Bronchus fibroblast of lung (primary cell): ENCODE results near the genes HNRNPA3, RBM45 and TTN.

DNA sequence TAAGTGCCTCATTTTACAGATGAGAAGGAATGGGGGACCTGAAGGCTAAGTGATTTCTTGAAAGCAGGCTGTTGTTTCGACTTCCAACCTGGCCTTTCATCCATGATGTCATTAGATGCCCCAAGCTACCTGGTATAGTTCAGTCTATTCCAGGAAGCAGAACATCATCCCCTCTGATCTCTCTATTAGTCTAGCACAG lies 386.3 kb upstream of the HNRNPA3 start:
- RAMPAGE, long total RNA: no peak

GRCh38 chr2:177187533-177188154 lies 24.9 kb upstream of the HNRNPA3 start:
- RAMPAGE, long total RNA: no peak

- RAMPAGE, long total RNA: start-site peak on the plus strand at chr2:177212759-177212794, 347 and 546 reads in 2 replicates
Observed at GRCh38 chr2:177212518-177213606, at the start of gene HNRNPA3. Gene HNRNPA3 (plus strand): TSS chr2:177212794.

DNA sequence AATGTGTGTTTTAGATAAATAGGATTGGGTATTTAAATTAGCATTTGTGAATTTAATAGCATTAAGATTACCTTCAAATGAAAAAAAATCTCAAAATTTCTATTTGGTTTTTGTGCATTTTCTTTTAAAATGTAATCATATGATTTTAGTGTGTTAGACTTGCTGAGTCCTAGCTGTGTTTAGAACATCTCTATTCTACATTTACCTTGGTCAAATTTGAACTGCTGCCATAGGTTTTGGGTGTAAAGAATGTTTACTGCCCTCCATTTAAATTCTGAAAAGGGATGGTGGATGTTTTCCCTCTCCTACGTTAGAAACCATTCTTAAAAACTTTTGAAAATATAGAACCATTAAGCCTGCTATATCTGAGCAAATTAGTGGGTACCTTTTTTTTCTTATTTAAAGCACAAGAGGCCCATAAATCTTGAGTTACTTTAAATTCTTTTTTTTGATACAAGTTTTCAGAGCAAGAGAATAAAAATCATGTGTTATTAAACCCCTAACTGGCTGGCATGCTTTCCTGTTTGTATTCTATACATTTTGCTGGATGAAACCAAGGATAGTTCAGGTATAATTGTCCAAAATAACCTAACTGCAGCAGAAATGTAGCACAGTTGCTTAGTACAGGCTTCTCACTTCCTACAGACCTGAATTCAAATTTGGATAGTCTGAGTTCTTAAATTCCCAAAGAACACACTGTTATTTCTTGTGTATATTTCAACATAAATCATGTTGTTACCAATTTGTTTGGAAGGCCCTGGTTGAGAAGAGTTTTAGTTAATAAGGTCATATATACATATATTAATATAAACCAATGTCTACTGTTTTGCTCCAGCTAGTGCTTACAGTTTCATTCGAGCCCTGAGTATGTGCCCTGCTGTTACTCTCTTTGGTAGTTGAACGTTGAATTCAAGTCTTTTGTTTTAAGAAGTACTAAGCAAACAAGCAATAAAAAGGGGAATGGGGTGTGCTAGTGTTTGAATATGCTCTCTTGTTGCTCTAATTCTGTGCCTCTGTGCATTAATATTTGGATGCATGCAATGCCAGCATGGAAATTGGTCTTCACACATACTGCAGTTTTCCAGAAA lies 7.8 kb downstream of the HNRNPA3 start:
- RAMPAGE, long total RNA: no peak

DNA sequence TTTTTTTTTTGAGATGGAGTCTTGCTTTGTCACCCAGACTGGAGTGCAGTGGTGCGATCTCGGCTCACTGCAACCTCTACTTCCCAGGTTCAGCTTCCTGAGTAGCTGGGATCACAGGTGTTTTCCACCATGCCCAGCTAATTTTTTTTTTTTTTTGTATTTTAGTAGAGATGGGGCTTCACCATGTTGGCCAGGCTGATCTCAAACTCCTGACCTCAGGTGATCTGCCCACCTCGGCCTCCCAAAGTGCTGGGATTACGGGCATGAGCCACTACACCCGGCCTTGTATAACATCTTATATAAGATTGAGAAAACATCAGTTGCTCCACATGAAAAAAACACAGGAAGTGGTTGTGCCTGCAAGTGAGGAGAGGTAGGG lies 45.3 kb upstream of the NFE2L2 start:
- RAMPAGE, long total RNA: no peak

GRCh38 chr2:177313271-177313774 lies 48.8 kb upstream of the NFE2L2 start:
- RAMPAGE, long total RNA: no peak

GRCh38 chr2:177323064-177323399 lies 58.5 kb upstream of the NFE2L2 start:
- RAMPAGE, long total RNA: no peak

GRCh38 chr2:177371995-177372490 lies 20.5 kb upstream of the AGPS start:
- RAMPAGE, long total RNA: no peak

DNA sequence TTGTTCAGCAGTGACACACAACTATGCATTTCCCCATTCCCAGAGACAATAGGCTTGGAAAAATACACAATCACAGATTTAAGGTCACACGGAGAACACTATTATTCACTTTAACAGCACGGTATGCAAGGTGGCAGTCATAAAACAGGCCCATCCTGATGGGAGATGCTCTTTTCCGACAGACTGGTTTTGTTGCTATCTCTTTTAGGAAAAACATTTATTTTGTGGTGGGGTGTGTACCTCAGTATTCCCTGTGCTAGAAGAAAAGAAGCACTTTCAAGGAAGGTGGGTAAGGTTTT lies 105.9 kb upstream of the TTC30A start:
- RAMPAGE, long total RNA: no peak

GRCh38 chr2:177972927-177973148 lies 99.7 kb downstream of the PDE11A start:
- RAMPAGE, long total RNA: no peak

- RAMPAGE, long total RNA: start-site peak on the plus strand at chr2:178112436-178112489, 154 and 199 reads in 2 replicates
Observed at GRCh38 chr2:178111976-178112980, at the start of gene RBM45. Gene RBM45 (plus strand): TSS chr2:178112437.

GRCh38 chr2:178281753-178282523 lies 87.6 kb downstream of the OSBPL6 start:
- RAMPAGE, long total RNA: no peak

GRCh38 chr2:178304203-178304652 lies 109.9 kb downstream of the OSBPL6 start:
- RAMPAGE, long total RNA: no peak

DNA sequence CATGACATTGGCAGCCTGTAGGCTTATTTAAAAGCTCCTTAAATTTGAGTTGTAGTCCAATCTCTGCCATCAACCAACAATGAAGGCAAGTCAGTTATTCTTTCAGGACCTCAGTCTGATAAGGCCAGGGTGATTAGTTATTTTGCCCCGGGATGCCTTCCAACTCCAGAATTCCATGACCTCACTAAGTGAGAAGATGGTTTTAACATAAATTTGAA lies 1.3 kb downstream of the PLEKHA3 start:
- RAMPAGE, long total RNA: no peak

DNA sequence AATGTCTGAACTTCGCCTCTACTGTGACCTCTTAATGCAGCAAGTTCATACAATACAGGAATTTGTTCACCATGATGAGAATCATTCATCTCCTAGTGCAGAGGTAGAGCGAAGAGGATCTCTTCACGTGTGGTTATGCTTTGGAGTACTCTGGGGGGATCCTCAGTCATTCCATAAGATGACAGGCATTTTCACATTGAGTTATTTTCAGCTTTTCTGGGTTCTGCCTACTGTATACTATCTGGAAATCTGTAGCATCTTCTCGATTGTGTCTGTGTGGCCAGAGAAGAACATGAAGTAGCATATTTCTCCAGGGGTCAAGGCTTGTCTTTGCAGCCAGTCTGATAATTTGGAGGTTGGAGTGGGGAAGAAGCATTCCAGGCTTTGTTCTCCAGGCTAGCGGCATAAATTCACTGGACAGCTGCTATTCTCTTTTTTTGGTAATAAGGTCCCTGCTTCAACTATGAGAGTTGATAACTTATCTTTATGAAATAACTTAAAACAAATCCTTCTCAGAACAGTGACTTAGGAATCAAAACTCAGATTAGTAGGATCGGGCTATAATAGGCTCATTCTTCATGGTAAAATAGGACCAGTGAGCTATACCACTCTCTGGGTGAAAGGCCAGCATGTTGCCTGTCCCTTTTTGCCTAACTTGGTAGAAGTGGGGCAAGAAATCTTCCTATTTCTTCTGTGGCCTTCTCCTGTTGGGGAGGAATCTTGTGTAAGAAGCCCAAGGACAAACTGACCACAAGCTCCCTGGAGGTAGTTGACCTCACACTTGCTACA lies 13.8 kb downstream of the PLEKHA3 start:
- RAMPAGE, long total RNA: no peak

DNA sequence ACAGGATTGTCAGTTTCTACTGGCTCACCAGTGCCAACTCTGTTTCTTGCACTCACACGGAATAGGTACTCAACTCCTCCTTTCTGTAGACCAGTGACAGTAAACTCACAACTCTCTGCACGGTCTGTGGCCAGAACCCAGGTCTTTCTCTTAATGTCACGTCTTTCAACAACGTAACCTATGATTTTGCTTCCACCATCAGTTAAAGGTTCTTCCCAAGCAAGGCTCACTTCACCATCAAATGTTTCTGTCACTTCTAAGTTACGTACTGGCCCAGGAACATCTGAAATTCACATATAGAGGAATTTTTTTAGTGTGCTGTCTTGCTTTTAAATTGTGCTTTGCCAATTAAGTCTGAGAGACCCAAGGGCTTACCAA lies 137.9 kb downstream of the PLEKHA3 start:
- RAMPAGE, long total RNA: no peak

GRCh38 chr2:178750400-178750599 lies 56.9 kb downstream of the TTN start:
- RAMPAGE, long total RNA: no peak

DNA sequence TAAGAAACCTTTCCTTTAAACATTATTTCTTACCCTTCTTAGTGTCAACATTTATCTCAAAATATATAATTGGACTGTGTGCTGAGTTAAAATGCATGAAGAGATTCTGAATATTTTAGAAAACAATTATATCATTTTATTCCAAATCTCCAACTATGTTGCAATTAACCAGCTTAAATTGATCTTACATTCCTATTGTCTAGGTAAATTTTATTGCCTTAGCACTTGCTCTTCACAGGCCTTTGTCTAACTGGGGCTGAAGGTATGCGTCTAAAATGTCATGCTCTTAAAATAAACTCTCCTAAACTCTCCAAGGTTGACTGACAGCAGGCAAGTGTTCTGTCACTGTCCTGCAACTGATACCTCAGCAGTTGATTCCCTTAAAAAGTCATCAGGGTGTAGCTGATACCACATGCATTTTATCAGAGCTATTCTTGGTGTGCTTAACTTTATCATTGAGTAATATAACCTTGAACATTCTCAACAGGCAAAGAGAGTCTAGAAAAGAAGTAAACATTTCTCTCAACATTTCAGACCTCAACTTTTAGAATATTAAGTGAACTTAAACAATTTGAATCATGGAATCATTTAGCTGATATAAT lies 713 bp downstream of the TTN start:
- RAMPAGE, long total RNA: no peak

DNA sequence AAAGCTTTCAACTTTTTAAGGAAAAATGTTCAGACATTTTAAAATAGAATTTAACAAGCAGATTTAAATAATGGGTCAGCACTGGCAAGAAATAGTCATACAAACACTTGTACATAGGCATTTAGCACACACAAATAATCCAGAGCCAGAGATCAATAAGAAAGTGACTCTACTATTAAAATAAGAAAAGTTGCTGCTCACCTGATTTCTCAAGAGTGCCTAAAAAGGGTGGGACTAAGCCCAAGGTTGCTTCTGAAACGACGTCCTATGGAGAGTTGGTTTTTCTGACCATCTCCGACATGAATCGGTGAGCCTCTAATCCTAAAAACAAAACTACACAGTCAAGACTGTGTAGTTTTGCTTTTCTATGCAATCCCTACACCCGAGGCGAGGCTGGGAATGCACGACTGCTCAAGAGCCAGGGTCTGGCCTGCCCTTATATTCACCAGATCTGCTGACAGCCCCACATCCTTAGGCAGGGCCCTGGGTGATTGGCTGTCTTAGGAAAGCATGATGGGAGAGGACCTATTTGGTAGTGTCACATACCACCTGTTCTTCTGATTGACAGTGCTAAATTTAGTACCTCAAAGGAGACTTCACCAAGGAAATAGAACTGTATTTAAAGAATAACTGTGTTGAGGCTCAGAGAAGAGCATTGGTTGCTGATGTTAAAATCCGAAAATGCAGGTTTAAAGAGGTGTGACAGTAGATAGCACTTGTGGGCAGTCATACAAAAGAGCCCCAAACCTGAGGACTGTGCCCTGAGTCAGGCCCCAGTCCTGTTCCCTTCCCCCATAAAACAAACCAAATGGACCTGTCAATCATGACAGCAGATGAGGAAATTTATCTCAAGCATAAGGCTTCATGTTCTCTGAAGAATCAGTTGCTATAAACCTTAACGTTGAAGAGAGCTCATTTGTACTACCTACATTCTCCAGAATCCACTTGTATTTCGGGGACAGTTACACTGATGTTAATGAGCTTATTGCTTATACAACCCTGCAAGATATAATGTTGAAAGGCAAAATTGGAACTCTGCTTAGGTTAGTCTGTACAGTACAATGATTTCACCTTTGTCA lies at the start of gene TTN:
TTN (minus strand) TSS at position 413 of the 1,079 bp plus-strand sequence.
- RAMPAGE, long total RNA: no peak

GRCh38 chr2:178808090-178808515 lies 880 bp upstream of the TTN start:
- RAMPAGE, long total RNA: no peak